ENCODE data around the gene ABHD17B.

DNA sequence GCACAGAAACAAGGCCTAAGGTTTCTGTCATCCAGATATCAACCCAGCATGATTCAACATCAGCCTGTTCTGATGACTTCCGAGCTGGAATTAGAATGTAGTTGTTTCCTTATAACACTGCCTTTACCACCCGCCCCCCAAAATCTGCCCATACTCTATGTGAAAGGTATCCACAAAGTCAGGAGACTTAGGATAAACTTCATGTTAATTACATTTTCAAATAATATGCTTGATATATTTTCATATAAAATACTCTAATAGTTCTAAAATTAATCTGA, 5.1 kb downstream of the KLF9 start:
- PRO-cap: no peak

GRCh38 chr9:70410814-70411481, 3.5 kb downstream of the KLF9 start:
- PRO-cap: unidirectional peak, plus-strand start at chr9:70411400

GRCh38 chr9:70601377-70601994, 187.0 kb upstream of the KLF9 start:
- PRO-cap: no peak

GRCh38 chr9:70868419-70869639, 252.6 kb downstream of the TRPM3 start:
- PRO-cap: unidirectional peak, minus-strand start at chr9:70869049

DNA sequence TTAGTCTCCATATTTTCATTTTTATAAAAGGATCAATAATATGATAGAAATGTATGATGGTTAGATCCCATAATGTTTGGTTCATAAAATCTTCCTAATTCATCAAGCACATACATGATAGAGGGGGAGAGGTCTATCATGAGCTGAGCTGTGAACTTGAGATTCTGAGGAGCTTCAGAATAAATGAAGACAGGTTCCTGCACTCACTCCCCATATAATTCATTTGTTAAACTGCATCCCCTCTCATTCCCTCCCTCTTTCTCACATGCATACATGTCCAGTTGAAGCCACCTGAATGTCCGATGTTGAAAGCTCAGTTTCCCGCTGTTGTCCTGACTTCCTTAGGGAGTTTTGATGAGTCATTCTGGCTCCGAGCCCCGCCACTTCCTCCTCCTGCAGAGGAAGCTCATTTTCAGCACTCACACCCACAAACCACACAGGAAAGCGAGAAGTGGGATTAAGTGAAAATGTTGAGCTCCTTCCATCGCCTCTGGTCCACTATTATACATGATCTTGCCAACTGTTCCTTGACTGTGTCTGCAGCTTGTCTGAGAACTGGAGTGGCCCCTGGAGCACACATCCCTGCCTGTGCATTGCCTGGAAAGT, 121.2 kb downstream of the CEMIP2 start:
- PRO-cap: no peak

DNA sequence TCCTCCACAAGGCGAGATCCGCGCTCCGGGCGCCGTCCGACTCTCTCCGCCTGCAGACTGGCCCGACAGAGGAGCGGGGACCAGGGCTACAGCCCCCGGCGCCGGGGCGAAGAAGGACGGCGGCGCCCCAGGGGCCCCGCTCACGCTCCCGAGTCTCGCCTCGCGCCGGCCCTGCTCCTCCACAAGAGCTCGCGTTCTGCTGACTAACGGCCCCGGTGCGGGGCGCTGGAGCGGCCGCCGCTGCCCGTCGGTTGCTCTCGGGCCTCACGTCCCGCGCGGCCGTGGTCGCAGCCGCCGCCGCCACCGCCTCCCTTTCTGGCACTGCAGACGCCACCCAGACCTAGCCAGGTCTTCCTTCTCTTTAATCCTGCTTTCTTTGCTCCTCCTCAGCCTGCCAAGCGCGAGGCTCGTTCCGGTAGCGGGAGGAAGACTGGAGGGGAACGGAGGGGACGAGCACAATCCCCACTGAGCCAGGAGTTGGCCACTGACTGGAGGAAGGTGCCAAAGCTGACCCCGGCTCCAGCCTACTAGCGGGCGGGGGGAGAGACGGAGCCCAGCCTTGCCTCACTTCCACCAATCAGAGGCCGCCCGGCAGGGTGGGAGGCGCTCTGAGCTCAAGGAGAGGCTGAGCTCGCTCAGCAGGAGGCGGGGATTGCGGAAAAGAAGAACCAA, at the start of gene ABHD17B:
Gene ABHD17B, minus strand, starts transcription at position 490 of the 672 bp plus-strand sequence.
- PRO-cap: unidirectional peak, minus-strand start at position 323 of the sequence; bidirectional peak, plus-strand start outside the sequence, minus-strand start at position 500 of the sequence

DNA sequence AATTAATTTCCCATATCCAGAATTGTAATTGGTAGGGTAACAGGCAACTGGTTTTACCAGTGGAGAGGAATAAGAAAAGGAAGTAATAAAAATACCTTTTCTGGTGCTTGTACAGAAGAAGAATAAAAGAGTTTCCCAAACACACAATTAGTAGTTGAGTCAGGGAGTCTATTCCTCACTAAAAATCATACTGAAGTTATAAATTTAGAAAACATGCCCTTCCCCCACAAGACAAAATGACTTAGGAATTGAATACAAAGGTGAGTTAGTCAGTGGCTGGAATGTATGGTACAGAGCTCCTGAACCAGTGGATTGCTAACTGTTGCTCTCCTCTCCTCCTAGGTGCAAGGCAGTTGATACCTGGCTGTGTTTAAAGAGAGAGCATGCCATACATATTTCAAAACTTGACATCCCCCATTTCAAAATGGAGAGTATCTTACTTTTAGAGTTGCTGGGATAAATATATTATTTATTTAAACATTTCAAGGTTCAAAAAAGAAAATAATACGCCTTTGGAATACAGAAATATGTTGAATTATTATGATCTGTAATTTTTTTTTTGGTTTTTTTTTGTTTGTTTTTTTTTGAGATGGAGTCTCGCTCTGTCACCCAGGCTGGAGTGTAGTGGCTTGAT, 1.9 kb downstream of the GDA start:
- PRO-cap: no peak

DNA sequence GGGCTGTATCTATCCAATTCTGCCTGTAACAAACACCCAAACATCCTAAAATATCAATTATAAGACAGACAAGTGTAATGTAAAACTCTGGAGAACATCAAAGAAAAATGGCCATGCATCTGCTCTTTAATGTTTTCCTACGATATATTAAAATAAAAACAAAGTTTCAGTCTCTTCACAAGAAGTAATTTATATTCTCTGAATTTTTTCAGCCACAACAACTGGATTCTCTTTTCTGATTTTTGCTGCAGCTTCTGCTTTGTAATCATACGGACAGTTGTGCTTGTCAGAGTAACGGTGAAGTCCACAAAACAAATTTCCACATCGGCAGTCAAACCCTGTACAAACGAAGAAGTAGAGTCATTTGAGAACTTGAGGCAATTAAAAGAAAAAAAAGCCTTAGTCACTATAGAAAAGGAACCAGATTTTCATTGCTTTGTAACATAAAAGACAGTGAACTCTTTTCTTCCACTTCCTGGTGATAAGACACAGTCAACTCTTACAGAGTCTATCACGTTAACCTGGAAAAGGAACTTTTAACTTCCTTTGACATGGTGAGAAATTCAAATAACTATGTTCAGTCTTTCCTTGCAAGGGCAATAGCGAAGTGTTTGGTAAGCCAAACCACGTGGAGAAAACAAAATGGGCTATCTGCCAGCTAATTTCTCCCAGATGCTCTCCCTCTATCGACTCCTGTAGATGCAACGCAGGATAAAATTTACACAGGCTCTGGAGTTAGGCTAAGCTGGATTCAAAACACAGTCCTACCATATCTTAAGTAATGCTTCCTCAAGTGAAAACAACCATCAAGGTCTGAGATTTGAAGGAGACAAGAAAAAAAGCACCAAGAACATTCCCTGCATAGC, 9.0 kb downstream of the ZFAND5 start:
- PRO-cap: no peak

DNA sequence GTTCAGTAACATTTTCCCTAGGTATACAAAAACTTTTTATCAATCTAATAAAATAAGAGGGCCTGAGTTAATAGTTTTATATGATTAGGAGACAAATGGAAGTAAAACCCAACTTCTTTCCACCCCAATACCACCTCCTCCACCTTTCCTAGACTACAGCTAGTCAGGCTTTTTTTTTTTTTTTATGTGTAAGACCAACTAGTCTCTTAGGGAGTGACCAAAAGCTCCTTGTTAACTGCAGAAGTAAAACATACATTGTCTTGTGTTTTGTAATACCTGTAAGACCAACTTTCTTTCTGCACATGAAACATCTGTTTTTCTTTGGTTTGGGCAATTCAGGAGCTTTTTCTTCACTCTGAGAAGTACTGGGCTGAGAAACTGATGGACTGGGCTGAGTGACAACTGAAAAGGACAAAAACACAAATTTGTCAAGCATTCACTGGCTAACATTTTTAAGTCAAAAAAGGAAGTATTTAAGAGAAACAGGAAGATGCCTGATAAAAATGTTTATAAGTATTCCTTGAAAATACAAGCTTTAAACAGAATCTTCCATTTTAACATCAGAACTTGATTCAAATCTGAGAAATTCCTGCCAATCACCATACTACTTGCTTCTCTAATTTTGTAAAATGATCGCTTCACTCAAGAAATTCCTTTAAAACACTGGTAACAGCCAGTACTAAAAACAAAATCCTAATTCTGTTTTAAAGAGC, 8.2 kb downstream of the ZFAND5 start:
- PRO-cap: no peak

DNA sequence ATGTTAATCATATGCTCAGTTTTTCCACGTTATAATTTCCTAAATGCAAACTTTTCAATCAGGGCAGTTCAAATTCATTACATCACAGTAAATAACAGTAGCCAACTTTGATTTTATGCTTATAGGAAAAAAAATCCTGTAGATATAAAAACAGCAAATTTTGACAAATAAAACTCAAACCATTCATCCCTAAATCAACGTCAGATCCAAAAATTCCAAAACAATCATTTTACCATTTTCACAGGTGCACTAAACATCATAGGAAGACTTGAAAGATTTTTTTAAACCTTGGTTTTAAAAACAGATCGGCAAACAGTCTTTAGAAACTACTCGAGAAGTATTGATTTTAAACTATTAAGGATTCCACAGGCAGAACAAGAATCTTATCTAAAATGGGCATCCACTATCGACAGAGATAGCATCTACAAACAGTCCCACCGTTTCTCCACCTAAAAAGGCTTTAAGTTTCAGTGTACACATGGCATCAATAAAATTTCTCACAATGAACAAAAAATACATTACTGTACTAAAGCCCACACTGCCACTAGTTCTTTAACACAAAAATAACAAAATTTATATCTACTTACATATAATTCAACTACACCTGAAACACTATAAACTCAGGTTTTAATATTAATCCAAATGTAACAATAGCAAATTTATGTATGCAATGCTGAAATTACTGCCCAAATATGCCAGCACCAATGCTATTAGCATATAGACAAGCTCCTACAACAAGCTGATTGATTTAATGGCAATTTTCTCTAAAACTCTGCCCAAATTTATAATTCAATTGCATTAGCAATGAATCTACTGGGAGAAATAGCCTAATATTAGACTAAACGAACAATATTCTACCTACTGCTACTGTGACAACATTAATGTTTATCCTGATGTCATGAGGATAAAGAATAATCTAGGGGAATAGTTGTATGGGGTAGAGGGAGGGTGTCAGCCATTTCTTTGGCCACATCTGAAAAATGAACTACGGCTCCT, 7.3 kb downstream of the ZFAND5 start:
- PRO-cap: no peak

DNA sequence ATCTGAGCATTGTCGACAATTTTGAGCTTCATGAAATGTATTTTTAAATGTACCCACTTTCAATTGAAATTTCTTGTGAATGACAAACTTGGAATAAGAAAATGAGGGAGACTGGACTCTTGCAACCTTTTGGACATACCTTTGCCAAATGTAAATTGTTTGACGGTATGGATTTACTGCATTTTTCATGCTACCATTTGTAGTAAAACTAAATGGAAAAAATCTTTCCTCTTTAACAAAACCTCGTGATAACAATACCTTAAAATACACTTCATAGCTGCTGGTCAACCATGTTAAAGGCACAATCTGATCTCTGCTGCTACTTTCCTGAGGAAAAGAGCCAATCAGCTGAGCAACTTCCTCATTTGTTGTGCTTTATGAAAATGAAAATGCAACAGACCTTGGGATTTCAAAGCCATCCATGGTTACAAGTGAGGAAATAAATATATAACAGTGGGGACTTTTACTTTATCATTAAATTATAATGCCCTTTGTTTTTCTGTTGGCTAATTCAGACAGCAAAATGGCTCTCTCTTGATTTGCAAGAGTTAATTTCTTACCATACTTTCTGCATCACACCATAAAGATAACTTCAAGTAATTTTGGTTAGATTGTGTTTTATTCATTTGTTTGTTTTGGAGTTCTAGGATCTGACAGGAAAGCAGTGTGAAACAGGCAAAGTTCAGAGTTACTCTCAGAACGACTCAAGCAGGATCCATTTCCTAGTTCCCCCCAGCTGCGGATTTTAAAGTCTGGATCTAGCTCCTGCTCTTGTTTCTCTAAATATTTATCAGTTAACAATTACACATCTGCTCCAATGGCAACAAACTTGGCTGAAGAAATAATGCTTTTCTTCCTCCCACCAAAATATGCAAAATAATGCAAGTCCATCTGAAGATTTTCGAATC, 1.1 kb downstream of the ALDH1A1 start:
- PRO-cap: no peak

DNA sequence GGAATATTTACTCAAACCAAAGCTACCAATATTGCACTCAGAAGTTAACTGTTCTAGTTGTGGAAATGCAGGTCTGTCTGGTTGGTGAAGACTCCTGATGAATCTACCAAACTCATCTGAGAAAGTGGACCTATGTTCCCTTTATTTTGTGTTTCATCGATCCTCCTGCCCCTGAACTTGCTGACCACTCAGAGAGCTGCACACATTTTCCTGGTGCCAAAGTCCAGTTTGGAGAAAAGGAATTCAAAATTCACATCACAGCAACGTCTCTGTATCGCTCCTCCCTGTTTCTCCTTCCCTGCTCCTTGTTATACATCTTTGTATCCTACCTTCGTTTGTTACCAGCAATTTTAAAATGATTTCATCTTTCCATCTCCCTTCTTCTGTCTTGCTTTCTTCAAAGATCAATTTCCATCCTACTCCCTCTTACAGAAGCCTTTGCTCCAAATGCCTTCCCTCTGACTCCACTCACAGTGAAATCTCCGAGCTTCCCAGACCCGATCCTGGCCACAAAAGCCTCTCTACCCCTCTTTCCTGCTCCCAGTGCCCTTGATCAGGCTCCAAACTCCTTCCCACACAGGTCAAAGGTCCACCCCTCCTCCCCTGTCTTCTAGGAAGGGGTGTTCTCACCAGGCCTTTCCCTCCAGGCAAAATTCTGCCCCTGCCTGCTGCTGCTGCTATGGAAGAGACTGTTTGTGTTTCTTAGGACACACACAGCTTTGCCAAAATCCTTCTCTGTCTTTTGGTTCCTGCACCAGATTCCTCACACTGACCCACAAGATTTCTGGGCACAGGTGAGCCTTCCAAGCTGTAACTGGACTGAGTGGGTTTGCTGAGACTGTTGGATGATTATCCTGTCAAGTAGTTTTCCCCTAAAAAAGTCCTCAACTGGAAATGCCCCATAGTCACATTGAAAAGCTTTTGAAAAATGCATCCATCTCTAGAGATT, 85.6 kb upstream of the ALDH1A1 start:
- PRO-cap: no peak

DNA sequence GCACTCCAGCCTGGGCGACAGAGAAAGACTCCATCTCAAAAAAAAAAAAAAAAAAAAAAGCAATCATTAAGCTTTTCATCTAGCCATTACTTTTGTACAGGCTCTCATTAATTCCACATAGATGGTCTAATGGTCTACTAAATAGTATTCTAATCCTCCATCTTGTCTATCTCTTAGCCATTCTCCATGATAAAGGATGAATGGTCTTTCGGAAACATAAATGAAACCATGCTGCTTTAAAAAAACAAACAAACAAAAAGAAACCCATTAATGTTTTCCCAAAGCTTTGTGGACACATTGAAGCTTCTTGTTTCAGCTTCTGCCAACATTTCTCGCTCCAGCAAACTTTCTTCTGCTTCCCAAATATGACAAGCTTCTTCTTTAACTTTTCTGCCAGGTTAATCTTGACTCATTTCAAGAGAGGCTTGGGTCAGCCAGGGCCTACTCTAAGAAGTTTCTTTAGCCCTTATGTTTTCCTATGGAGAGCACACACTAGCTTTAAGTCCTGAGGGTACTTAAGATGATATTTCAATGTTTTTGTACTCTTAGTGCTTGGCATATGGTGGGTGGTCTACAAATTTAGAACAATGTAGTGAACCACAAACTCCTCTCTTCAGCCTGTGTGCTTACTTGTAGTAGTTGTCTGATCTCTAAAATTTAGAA, 6.1 kb downstream of the ANXA1 start:
- PRO-cap: no peak

DNA sequence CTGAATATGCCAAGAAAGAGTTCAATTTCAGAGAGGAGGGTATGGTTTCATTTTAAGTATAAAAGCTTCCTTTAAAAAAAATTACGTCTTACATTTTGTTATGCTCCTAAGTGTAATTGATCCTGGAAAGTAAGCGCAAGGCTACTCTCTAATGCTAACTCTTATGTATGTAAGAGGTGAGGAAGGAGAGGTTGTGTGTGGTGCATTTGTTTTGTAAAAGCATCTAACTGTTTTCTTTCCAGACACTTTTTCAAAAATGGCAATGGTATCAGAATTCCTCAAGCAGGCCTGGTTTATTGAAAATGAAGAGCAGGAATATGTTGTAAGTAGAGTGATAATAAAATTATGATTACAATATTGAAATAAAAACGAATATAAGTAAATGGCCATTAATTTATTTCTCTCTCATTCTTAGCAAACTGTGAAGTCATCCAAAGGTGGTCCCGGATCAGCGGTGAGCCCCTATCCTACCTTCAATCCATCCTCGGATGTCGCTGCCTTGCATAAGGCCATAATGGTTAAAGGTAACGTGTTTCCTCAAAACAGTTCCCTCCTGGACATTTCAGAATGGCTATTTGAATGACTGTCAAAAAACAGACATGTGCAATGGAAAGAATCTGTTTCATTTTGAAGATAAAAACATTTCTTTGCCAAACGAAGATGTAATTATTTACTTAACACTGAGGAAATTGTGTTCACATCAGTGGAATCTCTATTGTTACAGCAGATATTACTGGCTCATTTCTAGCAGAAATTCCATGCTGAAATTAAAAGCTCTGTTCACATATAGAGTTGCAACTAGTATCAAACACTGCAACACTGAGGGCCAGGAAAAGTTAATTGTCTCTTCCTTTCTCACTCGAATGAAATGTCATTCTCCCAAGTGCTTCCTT, 6.9 kb downstream of the ANXA1 start:
- PRO-cap: no peak

GRCh38 chr9:73165973-73166821, 14.5 kb downstream of the ANXA1 start:
- PRO-cap: no peak

GRCh38 chr9:74500419-74501036, 3.4 kb downstream of the RORB start:
- PRO-cap: no peak

DNA sequence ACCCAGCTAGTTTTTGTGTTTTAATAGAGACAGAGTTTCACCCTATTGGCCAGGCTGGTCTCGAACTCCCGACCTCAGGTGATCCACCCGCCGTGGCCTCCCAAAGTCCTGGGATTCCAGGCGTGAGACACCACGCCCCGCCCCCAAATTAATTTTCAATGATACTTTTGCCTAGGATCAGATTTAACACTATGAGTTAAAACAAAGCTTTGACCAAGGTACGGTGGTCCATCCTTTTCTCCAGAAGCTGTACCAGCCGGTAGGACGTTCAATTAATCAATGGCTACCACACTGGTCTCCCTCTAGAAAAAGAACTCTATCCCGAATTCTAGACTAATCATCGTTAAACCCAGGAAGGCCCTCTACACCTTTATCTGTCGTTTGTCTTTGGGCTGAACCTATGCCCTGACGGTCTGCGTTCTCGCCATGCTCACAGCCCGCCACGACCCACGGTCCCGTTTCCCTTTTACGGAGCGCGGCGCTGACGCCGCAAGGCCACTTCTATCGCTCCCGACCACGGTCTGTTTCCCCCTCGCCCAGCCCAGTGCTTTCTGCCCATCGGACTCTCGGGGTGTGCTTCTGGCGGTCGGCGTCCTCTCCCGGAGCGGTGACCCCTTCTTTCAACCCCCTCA, 1.1 kb downstream of the C9orf40 start:
- PRO-cap: no peak

GRCh38 chr9:75026853-75027219, 1.3 kb downstream of the CARNMT1 start:
- PRO-cap: no peak

DNA sequence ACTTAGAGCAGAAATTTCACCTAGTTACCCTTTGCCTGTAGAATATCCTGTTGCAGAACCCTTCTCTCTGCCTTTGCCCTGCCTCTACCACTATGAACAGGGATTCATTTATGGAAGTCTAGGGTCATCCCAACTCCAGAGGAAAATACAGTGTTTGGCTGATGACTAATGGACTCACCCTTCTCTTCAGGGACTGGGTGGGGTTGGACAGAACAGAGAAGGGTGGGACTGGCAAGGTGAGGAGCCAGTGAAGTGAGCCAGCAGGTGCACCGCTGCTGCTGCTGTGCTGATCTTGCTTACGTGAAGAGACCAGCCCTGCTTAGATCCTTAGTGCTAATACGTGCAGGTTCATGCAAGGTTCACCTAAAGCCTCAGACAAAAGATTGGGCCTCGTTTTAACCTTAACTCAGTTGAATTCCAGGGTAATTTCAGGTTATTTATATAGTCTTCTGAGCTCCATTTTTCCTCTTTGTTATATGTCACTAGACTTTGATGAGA, 22.9 kb downstream of the OSTF1 start:
- PRO-cap: no peak

- PRO-cap: no peak
These were observed 288.6 kb downstream of the OSTF1 start for GRCh38 chr9:75376840-75377418.

Measured in pulmonary artery (tissue), 1 donor.